ENCODE results near the gene ITIH2.

DNA sequence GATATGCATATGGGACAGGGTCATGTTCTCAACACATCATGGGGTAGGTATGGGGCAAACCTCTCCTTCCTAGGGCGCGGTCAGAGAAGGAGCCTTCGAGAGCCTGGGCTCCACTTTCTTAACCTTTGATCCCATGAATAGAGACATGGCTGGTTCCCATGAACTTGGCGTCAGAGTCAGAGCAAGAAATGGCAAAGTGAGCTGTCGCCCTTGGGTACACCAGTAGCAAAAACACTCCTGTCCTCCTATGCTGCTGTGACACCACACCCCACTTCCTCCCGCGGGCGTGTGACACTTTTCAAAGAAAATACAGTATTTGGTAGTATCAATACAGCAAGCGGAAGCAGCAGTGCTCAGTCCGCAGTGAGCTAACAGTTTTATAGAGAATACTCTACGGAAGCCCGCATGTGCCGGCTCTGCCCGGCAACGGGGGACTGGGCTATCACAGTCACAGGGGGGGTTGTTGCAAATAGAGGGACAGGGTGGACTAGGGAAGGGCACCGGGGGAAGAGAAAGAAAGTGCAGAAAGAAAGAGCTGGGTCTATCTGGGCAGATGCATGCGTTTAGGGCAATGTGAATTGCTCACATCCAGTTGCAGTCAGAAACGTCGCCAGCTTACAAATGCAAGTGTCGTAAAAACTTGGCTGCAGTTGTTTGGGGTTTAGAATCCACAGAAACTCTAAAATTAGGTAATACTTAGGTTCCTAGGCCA is 49.8 kb downstream of the PRKCQ start:
- RRBS = 57% methylated on average over 3 of the region's 20 CpGs

- RRBS = 75% methylated on average over 20 of the region's 32 CpGs
Observed at GRCh38 chr10:7171928-7172339, 238.9 kb downstream of the SFMBT2 start.

DNA sequence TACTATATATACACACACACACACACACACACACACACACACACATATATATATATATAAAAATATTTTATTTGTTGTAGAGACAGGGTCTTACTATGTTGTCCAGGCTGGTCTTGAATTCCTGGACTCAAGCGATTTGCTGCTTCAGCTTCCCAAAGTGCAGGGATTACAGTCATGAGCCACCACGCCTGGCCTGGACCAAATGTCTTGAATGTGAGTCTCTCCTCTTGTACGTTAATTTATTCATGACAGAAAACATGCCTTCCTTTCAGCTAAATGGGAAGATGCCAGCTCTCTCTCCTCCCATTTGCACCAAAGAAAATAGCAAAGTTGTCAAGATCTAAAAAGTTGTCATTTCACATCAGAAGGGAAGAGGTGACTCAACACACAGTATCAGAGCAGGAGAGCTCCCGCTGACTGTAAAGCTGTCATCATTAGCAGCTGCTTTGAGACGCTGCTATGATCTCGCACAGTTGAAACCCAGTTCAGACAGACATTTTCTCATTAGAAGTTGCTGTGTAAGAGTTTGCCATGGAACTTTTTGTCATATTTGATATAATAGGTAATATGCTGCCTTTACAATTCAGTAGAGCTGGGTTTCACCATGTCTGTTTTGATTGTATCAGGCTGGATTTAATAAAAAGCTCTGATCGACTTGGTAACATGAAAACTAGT is 224.3 kb downstream of the SFMBT2 start:
- RRBS = no CpG with 5 or more reads among the region's 7 CpGs

DNA sequence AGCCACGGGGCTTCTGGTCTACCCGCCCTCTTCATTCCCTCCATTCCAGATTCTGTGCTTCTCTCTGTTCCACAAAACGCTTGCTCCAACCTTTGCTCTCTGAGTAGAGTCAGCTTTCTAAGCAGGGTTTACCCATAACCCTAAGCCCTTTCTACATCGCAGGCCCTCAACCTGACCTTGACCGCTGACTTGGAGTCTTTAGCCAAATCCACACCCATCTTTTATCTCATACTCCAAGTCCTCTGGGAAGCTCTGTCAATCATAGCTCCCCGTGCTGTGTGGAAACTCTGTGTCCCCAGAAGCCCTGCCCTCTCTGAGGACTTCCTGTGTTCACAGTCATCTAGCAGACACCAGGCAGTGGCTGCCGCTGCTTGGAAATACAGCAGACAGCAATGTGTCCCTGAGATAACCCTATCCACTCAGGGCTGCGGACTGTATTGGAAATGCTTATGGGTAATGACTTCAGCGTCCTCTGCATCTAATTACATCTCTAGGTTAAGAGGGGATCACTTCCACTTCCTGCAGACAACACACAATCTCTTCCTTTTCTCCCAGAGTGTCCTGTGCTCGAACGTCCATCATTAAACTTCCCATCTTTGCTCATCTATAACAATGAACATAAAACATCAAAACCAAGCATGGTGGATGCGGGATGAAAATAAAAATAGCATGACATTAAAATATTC is 158.7 kb downstream of the SFMBT2 start:
- RRBS = no CpG with 5 or more reads among the region's 12 CpGs

DNA sequence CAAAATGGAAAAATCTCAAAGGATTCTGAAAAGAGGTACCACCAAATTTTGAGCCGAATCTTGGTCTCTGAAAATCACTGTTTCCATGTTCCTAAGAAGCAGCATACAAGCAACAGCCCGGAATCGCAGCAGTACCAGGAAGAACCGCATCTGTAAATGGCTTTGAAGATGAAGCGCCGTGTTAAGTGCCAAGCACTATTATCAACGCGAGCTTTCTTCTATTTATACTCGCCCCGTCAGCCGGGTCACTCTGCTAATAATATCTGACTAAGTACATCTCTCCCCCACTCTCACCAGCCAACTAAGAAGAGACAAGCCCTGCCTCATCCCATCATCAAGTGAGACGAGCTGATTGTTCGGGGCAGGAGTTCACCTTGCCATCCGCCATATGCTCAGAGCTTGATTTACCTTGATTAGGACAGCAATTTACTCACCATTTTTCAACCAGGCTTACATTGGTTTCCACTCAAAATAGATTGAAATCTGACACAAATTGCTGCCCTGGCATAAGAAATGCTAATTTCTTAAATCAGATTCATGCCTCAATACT is 13.2 kb downstream of the SFMBT2 start:
- RRBS = no CpG with 5 or more reads among the region's 14 CpGs

GRCh38 chr10:7407802-7408367 is 2.9 kb downstream of the SFMBT2 start:
- RRBS = 24% methylated on average over 29 of the region's 50 CpGs

DNA sequence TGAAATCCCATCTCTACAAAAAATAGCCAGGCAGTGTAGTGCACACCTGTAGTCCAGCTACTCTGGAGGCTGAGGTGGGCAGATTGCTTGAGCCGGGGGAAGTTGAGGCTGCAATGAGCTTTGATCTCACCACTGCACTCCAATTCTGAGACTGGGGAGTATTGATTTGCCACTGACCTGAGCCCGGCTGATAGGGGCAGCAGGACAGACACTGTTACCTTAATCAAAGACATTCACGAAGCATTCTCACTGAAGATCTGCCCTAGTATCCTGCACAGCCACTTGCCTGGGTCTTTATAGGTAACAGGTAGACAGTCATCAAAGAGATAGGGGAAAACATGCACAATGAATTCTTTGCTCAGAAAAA is 558 bp upstream of the ITIH2 start:
- RRBS = 43% methylated on average over 2 of the region's 3 CpGs

DNA sequence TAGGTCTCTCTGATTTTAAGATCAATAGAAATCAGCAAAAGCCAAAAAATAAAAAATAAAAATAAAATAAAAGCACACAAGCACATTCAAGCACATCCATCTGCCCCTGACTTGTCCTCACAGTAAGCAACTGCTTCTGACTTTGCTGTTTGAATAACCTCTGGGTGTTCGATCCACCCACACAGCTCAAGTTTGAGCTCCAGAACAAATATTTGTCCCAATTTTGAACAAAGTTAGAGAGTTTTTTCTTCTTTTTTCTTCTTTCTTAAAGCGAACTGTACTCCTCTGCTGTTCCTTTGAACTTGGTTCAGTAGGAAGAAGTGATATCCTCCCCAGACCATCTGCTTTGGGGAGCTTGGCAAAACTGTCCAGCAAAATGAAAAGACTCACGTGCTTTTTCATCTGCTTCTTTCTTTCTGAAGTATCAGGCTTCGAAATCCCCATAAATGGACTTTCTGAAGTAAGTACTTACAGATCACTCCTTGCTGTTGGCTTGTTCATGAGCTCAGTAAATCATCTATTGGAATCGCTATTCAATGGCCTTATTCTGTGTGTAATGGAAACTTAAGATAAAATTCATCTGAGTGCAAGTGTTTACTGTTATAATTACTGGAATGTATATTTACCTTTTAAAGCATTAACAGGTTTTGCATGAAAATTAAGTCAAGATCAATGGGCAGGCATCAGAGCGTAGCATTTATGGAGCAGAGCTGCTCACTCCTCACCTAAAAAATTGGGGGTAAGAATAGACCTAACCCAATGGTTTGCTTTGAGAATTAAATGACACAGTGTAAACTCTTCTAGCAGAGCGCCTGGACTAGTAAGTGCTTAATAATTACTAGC is at the start of gene ITIH2:
Gene ITIH2 (plus strand): TSS at position 258 of the 843 bp plus-strand sequence.
- RRBS = no CpG with 5 or more reads among the region's 7 CpGs

DNA sequence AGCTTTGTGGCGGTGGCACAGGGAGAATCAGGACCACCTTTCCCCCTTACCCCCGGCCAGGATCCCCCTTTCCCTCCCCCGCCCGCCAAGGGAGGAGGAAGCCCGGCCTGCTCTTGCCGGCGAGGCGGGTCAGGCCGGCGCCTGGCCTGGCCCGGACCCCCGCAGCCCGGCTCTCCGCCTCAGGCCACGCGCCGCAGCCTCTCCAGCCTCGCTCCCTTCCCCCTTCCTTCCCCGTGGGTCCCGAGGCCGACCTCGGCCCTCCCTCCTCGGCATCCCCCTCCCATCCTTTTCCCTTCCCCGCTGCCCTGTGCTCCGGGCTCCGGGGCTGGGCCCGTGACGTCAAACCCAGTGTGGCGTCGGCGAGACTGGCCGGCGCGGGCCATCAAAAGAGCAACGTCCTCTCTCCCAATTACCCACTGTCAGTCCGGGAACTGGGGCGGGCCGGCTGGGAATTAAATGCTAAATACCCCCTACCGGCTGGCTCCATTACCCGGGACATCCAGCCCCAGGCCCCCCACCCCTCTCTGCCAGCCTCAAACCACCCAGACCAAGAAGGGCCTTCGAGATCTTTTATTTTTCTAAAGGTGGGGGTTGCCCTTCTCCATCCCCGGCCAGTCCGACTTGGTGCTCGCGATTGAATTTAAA is 2.7 kb upstream of the GATA3 start:
- RRBS = 5% methylated on average over 16 of the region's 45 CpGs

- RRBS = 31% methylated on average over 13 of the region's 40 CpGs
Observed at GRCh38 chr10:8058274-8058898, 3.9 kb downstream of the GATA3 start.

DNA sequence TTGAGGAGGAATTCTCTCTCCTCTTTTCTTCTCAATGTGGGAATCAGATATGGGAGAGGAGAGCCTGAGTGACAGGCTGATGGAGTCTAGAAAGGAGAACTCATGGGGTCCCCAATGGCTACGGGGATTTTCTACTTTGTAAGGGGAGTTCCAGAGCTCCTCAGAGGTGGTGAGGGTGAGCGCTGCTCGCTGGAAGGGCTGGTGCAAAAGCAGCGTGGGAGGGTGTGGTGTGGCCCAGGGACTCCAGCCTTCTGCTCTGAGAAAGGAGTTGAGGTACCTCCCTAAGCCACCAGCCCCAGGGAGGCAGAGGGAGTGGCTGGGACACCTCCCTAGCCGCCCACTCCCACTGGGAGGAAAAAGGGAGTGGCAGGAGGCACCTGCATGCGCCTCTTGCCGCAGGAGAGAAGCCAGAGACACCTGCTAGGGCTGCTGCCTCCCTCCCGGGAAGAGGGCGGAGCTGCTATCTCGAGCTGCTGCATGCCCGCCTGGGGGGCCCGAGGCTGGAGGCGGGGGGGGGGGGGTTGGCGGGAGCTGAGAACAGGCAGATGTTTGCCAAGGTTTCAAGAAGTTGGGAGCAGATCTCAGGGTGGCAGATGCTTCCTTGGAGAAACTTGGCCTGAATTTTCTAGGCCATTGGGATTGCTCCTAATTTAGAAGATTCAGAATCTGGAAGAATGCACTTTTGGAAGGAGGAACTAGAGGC is 48.6 kb downstream of the GATA3 start:
- RRBS = no CpG with 5 or more reads among the region's 14 CpGs

GRCh38 chr10:8275811-8276429 is 221.4 kb downstream of the GATA3 start:
- RRBS = no CpG with 5 or more reads among the region's 11 CpGs

DNA sequence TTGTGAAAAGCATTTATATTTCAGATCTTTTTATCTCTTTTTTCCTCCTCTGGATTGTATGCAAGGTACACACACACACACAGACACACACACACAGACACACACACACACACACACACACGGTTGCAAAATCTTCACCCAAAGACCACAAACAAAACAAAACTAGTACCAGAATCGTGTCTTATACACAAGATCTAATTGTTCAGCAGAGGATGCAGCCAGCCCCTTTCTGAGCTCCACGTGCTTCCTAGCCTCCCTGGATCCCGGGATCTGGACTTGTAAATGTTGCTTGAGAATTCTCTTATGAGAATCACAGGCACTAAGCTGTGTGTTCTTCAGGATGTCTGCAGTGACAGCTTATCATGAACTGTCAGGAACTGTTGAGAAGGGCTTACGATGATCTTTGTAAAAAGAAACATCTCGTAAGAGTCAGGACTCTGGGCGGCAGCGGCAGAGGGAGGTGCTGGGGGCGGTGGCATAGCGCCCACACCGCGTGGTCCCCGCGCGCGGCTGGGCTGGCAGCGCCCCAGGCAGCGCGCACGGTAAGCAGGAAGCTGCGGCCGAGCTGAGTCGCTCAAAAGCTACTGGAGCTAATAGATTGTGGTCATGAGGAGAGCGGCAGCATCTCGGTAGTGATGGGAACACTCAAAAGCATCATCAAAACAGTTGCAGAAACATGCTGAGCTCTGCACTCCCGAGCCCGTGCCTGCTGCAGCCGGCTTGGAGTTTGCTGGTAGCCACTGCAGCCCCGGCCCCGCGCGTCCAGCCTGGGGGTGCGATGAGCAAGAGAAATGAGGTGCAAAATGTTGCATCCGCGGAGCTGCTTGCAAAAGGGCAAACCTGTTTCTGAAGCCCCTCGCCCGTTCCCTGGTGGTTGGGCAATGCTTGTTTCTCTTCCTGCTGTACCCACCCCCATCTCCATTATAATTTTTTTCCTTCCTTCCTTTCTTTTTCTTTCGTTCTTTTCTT is 277.7 kb downstream of the GATA3 start:
- RRBS = no CpG with 5 or more reads among the region's 38 CpGs

GRCh38 chr10:8407162-8407619 is 352.7 kb downstream of the GATA3 start:
- RRBS = no CpG with 5 or more reads among the region's 2 CpGs

DNA sequence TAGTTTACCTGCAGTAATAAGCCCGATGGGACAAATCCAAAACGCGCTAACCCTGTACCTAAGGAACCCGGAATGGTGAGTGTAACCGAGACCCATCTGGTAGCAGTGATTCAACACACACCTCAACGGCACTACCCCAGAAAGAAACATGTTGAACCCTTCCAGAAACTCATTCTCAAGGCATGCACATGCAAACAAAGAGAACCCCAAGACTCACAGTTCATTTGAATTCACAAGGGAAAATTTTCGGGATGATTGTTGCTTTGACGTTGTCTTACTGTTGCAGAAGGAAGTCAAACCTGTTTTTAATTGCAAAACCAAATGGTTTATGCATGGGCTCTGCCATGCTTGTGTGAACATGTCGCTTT is 539.6 kb downstream of the GATA3 start:
- RRBS = no CpG with 5 or more reads among the region's 9 CpGs

DNA sequence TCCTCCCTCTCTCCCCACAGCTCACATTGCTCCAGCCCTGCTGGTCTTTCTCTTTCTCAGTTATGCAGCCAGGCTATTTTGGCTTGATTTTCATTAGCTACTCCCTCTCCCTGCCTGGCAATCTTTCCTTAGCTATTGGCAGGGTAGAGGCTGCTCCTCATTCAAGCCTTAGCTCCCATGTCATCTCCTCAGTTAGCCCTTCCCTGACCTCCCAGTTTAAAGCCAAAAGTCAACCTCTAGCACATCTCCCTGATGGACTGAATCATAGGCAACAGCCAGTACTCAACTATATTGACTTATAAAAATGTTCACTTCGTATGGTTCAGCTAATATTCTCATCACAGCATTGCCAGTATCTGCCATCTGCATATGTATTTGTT is 214.3 kb upstream of the CELF2 start:
- RRBS = no CpG with 5 or more reads among the region's 1 CpG

GRCh38 chr10:10910708-10912101 is 106.5 kb upstream of the CELF2 start:
- RRBS = 3% methylated on average over 5 of the region's 29 CpGs

DNA sequence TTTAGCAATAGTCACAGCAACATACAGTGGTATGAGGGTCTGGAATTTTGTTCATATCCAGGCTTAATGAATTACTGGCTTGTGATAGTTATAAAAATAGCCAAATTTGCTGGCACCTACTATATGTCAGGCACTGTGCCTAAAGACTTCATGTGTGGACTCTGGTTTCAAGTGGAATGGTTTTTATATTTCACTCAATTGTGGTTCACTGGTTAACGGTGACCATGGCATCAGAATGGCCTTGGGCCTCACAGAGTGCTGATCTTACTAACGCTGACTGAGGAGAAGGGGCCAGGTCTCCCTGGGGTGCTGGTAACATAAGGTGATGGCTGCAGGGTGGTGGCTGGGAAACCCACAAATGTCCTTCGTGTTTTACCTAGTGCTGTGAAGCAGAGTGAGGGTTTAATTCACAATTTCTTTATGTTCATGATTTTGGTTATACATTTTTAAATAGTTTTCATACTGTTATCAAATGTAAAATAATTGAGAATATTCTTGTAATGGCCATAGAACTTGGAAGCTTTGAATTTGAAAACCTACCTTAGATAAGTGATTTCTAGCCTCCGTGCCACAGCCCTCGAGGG is 55.9 kb downstream of the CELF2 start:
- RRBS = no CpG with 5 or more reads among the region's 5 CpGs

- RRBS = no CpG with 5 or more reads among the region's 10 CpGs
Observed at GRCh38 chr10:11086250-11086692, 68.6 kb downstream of the CELF2 start.

- RRBS = no CpG with 5 or more reads among the region's 6 CpGs
Observed at GRCh38 chr10:11093951-11094327, 76.3 kb downstream of the CELF2 start.

All from AG10803 (cell line).